ENCODE results near the genes MBTPS2 and ACOT9.

- PRO-cap, 2 experiments, result peak in 2 of 2 experiments; most common plus-strand start chrX:21839654 (in 1); most common minus-strand start chrX:21839496 (in 1)
- RAMPAGE, long total RNA, 4 experiments, result start-site peak on the plus strand in 2 of 4 experiments, at chrX:21839597-21839684 at its widest, 21 to 67 reads per replicate
Observed at GRCh38 chrX:21839245-21840355, at the start of gene MBTPS2. TSS of gene MBTPS2 (plus strand) at chrX:21839617.

DNA sequence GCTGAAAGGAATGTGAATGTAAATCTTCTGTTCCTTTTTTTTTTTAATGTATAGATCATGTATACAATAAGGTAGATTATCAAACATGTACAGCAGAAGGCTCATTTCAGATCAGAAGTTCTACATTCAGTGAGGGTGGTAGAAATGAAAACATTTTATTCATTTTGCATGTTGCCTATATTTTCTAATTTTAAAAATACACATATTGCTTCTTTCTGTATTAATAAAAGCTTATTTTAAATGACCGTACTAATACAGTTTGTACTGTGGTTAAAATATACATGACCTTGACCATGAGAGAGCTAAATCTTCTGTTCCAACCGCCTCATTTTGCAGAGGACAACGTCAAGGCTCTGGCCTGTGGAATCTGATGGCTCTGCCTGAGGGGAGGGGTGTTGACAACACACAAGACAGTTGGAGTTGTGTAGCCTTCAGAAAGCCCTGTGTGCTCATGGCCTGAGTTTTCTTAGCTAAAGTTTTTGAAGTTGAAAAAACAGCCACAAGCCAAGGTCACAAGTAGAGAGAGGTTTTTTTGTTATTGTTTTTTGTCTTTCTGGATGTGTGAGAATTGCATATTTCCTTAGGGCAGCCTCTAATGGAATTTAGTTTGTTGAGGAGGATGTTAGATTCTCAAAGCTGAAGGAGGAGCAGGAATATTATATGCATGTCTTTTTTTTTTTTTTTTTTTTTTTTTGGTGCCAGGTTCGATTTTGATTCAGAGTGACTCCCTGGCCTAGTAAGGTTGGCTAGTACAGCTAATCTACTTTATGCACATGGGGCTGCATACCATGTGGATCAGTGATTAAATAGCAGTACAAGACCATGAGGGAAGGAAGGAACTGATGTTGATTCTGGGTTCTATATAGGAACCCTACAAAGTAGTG is 20.1 kb downstream of the SMS start:
- PRO-cap, 2 experiments, result no peak in any of the 2 experiments
- RAMPAGE, long total RNA, 4 experiments, result no peak in any of the 4 experiments

DNA sequence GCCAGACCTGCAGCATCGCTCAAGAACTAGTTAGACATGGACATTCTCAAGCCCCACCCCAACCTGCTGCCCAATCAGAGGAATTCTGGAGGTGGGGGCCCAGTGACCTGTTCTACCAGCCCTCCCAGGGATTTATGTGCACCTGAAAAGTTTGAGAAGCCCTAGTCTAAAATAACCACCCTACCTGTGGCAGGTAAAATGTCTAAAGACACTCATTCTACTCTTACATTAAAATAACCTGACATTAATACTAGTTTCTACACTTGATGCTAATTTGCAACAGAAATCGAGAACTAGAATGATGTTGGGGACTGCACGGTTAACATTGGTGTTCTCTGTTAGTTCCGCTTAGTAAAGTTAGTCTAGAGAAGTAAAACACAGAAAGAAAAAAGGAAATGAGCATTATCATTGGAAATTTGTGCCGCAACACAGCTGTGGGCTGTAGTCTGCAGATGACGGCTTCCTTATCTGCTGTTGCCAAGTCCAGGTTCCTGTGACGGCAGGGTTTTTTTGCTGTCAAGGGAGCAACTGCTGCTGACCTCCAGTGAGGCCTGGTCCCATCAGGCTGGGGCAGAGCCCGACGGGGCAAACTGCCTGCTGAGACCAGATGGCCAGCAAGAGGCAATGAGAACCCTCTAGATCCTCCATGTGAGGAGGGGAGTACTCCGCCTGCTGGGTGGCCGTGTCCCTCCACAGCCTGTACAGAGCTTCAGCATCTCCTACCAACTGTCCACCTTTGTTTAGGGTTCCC is 38.9 kb upstream of the PHEX start:
- PRO-cap, 2 experiments, result no peak in any of the 2 experiments
- RAMPAGE, long total RNA, 4 experiments, result no peak in any of the 4 experiments

DNA sequence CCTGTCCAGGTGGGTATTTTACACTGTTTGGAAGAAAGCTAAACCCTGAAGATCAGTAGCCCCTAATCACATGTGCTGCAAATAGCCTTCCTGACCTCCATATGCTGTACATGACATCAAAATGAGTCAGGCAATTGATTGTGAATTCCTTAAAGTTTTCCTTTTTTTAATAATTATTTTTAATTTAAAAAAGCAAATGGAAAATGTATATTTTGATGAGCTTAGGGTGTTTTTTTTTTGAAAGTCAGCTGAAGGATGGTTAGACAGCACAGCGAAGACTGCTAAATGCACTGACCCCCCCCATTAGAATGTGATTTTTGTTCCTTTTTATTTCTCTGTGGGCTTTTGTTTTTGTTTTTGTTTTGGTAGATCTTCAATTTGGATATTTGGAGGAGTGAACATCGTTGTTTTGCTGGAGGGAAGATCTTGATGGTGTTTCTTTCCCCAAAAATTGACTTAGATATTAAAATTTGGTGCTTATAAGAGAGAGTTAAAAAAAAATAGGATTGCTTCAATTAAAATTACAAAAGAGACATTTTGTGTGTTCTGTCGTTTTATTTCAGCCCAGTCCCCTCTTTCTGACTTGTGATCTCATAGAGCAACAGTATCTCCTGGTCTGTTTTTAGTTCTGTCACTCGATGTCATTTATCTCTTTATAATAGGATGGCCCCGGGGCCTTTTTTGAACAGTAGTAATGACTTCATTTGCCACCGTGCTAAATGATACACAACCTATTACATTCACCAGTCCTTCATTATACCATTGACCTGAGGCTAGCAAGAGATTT is 37.6 kb upstream of the PHEX start:
- PRO-cap, 2 experiments, result no peak in any of the 2 experiments
- RAMPAGE, long total RNA, 4 experiments, result no peak in any of the 4 experiments

GRCh38 chrX:22057635-22058182 is 25.6 kb downstream of the PHEX start:
- PRO-cap, 2 experiments, result no peak in any of the 2 experiments
- RAMPAGE, long total RNA, 4 experiments, result no peak in any of the 4 experiments

- PRO-cap, 2 experiments, result no peak in any of the 2 experiments
- RAMPAGE, long total RNA, 4 experiments, result no peak in any of the 4 experiments
Observed at GRCh38 chrX:22690017-22690521, 309.7 kb upstream of the DDX53 start.

DNA sequence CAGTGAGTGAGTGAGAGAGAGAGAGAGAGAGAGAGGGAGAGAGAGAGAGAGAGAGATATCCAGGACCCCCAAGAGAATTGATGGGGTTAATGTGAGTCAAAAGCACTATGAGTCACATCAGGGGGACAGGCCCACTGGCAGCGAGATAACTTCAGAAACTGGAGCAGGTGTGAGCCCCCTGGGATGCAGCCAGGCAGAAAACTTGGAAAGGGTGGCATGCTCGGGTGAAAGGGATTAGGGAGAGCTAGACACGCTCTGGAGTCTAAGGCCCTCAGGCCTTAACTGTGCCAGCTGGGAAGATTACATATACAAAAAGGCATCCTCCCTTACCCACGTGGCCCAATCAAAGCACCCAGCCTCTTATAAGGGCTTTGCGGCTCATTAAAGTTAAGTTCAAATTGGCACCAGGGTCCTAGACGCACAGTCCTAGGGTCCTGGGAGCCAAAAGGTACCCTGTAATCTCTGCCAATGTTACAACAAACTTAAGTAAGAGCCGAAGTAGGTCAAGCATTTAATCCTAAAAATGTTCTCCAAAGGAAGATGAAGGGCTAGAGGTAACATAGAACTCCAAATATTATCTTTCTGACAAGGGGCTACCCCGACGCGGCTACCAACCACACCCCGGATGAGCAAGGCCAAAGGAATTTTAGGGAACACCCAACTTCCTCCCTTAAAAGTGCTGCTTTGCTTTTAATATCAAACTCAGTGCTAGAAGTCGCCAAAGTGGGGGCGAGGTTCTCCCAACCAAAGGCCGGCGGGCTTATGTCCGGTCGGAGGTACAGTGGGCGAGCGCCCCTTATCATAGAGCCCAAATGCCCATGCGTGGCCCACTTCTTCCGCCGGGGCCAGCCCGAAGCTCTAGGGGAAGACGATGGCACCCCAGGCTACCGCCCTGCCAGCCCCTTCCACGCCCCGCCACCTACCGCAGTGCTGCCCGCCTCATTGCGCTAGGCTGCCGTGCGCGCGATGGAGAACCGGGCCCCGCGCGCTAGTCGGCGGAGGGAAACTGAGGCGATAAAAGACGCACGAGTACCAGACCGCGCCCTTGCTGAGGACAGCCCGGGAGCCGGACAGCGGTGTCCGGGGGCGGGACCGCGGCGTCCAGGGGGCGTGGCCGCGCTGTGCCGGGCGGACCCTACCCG is at the start of gene ACOT9:
TSS of gene ACOT9 (minus strand) at position 1,075 of the 1,142 bp plus-strand sequence.
- PRO-cap, 2 experiments, result peak in 2 of 2 experiments; most common plus-strand start position 390 of the sequence (in 2); most common minus-strand start position 284 of the sequence (in 1)
- RAMPAGE, long total RNA, 4 experiments, result start-site peak on the minus strand in 3 of 4 experiments, centred at positions 1,020 to 1,067 of the sequence, 51 to 1,811 reads per replicate

DNA sequence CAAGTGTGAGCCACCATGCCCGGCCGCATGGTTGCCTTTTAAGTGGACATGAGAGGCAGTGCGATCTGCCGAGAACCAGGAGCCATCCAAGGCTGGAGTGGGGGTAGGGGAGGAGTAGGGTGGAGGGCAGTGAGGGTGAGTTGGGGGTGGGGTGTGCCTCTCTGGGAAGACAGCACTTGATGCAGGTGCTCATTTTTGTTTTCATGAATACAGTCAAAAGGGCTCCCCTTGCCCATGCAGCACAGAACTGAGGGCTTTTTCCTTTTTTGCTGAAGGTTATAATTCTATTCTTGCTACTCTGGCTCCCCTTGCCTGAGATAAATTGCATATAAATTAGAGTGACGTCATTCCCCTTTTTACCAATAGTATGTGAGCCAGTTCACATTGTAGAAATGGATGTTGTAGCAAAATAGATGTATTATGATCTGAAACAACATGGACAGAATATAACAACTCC is 28.3 kb downstream of the CXorf58 start:
- PRO-cap, 2 experiments, result no peak in any of the 2 experiments
- RAMPAGE, long total RNA, 4 experiments, result no peak in any of the 4 experiments

DNA sequence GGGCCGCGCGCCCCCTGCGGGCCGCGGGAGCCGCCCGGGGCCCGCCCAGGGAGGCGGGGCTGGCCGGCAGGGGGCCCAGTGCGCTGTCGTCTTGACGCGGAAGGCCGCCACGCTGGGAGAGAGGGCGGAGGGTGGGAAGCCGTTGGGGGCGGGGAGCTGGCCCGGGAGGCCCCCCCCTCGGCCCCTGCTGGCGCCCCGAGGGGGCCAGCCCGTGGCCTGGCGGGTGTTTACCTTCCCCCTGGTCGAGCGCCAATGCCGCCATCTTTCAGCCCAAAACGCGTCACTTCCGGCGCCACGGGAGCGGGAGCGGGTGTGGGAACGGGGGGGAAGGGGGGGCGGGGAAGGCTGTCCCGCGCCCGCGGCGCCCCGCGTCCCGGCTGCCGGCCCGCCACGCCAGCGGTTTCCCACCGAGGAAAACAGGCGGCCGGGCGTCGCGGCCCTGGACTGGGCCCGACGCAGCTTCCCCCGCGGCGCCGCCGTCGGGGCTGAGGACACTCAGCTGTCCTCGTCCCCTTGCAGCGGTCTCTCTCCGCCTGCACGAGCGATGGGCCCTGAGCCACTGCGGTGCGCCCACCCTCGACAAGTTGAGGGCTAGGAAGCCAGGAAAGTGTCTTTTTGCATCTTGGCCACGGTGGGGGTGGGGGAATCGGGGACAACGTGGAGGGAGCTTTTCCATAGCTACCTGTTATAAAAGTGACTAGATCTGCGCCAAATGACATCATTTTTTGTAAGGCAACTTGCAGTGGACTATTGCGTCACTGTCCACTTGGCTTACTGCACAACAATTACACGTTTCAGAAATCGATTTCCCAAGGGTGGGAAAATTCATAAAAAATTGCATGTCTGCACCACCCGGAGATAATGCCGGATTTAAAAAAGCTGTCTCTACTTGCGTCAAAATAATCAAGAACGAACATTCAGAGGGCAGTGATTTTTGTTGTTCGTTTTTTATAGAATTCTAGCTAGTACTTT is 1.3 kb downstream of the KLHL15 start:
- PRO-cap, 2 experiments, result peak in 2 of 2 experiments; most common plus-strand start position 48 of the sequence (in 1); most common minus-strand start position 253 of the sequence (in 1)
- RAMPAGE, long total RNA, 4 experiments, result no peak in any of the 4 experiments

GRCh38 chrX:24133119-24133835 is 16.3 kb upstream of the ZFX start:
- PRO-cap, 2 experiments, result no peak in any of the 2 experiments
- RAMPAGE, long total RNA, 4 experiments, result no peak in any of the 4 experiments

DNA sequence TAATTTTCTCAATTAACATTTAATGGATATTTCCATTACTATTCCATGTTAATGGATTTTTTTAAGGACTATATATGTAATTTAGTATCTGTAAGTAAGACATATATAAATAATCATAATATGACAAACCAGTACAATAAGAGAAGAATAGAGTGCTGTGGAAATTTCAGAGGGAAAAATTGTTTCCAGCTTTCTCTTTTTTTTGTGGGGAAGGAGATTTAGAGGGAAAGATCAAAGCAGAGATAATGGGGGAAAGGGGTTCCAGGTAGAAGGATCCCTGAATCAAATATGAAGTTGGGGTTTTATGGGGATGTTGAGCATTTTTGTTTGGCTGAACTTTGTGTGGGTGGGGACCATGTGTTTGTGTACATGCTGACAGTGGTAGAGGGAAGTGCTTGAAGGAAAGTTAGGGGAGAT is 21.5 kb downstream of the ZFX start:
- PRO-cap, 2 experiments, result no peak in any of the 2 experiments
- RAMPAGE, long total RNA, 4 experiments, result start-site peak on the plus strand in 1 of 4 experiments, centred at position 263 of the sequence, 8 reads per replicate

GRCh38 chrX:24545388-24546083 is 80.5 kb downstream of the PDK3 start:
- PRO-cap, 2 experiments, result no peak in any of the 2 experiments
- RAMPAGE, long total RNA, 4 experiments, result start-site peak on the plus strand in 2 of 4 experiments, at chrX:24545554-24546115 at its widest, 5 to 20 reads per replicate

GRCh38 chrX:24645837-24646476 is 1.2 kb downstream of the PCYT1B start:
- PRO-cap, 2 experiments, result no peak in any of the 2 experiments
- RAMPAGE, long total RNA, 4 experiments, result no peak in any of the 4 experiments

DNA sequence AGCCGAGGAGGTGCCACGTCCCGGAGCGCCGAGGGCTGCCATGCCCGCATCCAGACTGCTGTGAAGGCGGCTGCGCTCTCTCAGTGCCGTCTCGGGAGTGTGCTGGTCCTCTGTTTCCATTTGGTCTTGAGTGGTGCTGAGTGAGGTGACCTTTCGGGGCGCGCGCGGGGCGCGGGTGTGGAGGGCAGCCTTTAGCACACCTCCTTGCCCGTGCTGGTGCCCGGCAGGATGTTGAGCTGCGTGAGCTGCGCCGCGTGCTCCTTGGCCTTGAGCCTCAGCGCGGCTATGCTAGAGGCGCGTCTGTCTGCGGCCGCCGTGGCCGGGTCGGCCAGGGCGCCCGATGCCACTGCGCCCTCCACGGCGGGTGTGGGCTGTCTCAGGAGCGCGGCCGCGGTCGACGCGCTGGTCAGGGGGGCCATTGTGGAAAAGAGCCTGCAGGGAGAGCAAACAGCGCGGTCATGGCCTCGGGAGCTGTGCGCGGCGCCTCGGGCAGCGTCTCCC is 11.2 kb downstream of the ARX start:
- PRO-cap, 2 experiments, result no peak in any of the 2 experiments
- RAMPAGE, long total RNA, 4 experiments, result start-site peak on the minus strand in 1 of 4 experiments, centred at position 242 of the sequence, 5 reads per replicate

GRCh38 chrX:26262149-26262629 is 46.2 kb downstream of the MAGEB5 start:
- PRO-cap, 2 experiments, result no peak in any of the 2 experiments
- RAMPAGE, long total RNA, 4 experiments, result no peak in any of the 4 experiments

DNA sequence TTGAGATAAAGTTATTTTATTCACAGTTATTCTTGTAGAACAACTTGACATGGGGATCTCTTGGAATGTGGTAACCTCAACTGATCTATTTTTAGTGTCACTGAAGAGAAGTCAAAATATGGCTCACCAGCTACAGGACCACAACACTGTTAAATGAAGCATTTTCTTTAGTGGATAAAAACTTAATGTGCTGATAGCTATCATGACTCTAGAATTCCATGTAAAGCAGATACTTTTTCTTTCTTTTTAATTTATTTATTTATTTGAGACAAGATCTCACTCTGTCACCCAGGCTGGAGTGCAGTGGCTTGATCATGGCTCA is 289.9 kb upstream of the DCAF8L1 start:
- PRO-cap, 2 experiments, result no peak in any of the 2 experiments
- RAMPAGE, long total RNA, 4 experiments, result no peak in any of the 4 experiments

DNA sequence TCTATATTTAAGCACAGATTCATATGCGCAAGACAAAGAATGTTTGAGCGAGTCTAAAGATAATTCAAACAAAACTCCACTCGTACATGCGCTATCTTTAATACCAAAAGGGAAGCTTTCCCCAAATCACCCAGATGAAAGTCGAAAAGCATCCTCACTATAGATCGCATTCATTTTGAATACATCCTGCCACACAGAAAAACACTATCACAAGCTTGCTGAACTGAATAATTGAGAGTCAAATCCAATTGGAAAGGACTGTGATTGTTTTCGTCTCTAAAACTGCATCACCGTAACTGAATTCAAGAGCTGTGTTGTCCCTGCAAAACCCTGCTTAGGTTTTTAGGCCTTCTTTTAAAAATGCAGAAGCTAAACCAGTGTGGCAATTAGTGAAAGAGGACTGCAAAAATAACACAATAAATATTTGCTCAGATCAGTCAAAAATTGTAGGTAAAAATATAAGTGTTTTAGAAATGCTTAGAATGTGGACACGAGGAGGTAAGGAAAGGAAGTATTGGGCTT is 586 bp downstream of the TASL start:
- PRO-cap, 2 experiments, result no peak in any of the 2 experiments
- RAMPAGE, long total RNA, 4 experiments, result no peak in any of the 4 experiments

- PRO-cap, 2 experiments, result peak in 2 of 2 experiments; most common minus-strand start chrX:31266952 (in 2)
- RAMPAGE, long total RNA, 4 experiments, result start-site peak on the minus strand in 3 of 4 experiments, at chrX:31266860-31266968 at its widest, 26 to 38 reads per replicate
Observed at GRCh38 chrX:31266619-31267438, 195.0 kb upstream of the FTHL17 start.

DNA sequence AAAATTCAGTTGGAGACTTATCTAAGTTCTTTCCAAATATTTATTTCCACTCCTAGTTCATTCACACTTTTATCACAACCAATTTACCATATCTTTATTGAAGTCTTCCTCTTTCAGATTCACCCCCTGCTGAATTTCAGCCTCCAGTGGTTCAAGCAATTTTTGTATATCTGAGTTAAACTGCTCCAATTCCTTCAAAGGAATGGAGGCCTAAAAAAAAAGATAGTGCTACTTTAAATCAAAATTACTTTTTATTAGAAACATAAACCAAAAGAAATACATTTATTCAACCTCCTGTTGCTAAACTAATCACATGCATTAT is 863.1 kb downstream of the DMD start:
- PRO-cap, 2 experiments, result no peak in any of the 2 experiments
- RAMPAGE, long total RNA, 4 experiments, result start-site peak on the minus strand in 1 of 4 experiments, centred at position 177 of the sequence, 15 reads per replicate

DNA sequence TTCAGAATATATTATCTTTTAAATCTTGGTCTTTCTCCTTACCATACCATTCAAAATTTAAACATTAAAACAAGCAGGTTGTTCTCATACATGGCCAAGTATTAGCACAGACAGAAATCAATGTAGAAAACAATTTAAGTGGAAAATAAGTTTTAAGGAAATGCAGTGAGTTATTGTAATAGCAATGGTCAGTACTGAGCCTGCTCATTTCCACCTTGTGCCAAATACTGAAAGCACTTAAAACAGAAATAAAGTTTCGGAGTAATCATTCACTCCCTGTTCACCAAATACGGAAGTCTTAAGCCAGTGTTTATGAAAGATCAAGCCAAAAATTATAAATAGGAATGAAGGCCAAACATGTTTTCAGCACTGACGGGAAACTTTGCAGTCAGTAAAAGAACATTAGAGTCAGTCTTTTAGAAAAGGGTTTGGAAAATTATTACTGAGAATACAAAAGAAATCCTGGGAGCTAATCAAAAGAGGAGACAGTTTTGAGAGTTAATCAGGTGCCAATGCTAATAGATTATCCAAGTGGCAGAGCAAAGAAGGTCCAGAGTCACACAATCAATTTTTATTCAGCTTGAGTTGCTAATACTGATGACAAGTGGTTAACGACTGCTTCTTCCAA is 178.6 kb downstream of the DMD start:
- PRO-cap, 2 experiments, result peak in 1 of 2 experiments; most common minus-strand start position 222 of the sequence (in 1)
- RAMPAGE, long total RNA, 4 experiments, result no peak in any of the 4 experiments